Camera-type eye (tissue), 1 donor: ENCODE results near the gene SPATC1L.

DNA sequence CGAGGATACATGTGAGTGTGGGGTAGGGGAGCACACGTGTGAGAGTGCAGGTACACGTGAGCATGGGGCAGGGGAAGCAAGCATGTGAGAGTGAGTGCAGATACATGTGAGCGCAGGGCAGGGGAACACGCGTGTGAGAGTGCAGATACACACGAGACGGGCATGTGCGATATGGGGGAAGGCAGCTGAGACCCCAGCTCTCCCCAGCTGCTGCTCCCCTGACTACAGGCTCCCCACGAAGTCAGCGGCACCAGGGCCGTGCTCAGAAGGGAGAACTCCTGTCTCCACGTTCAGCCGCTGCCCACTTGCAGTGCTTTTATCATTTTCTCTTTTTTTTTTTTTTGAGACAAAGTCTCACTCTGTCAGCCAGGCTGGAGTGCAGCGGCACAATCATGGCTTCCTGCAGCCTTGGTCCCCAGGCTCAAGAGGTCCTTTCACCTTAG is 856 bp upstream of the FTCD start:
- RAMPAGE, long total RNA, result no peak

DNA sequence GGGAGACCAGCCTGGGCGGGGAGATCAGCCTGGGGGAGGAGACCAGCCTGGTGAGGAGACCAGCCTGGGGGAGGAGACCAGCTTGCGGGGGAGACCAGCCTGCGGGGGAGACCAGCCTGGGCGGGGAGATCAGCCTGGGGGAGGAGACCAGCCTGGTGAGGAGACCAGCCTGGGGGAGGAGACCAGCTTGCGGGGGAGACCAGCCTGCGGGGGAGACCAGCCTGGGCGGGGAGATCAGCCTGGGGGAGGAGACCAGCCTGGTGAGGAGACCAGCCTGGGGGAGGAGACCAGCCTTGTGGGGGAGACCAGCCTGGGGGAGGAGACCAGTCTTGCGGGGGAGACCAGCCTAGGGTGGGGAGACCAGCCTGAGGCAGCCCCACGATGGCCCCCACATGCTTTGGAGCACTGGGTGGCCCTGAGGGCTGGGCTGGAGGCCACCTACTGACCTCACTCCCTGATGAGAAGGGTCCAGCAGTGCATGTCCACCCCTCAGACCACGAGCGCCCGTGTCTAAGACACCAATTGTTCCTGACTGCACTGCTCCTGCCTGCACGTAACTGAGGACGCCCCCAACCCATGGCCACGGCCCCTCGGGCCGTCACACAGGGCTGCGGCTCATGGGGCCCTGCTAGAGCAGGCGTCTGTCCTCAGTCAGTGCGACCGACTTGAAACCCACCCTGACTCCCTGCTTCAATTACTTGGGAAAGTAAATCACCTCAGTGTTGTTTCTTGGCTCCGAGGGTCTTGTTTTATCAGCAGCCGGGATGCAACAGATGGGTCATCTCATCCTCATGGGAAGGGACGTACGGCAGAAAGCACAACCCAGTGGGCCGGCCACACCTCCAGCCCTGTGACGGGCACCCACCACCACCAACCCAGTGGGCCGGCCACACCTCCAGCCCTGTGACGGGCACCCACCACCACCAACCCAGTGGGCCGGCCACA is at the start of gene SPATC1L:
TSS of gene SPATC1L (minus strand) at position 819 of the 945 bp plus-strand sequence.
- RAMPAGE, long total RNA, result no peak

- RAMPAGE, long total RNA, result no peak
Observed at GRCh38 chr21:46253465-46254352, 25.1 kb upstream of the LSS start.

DNA sequence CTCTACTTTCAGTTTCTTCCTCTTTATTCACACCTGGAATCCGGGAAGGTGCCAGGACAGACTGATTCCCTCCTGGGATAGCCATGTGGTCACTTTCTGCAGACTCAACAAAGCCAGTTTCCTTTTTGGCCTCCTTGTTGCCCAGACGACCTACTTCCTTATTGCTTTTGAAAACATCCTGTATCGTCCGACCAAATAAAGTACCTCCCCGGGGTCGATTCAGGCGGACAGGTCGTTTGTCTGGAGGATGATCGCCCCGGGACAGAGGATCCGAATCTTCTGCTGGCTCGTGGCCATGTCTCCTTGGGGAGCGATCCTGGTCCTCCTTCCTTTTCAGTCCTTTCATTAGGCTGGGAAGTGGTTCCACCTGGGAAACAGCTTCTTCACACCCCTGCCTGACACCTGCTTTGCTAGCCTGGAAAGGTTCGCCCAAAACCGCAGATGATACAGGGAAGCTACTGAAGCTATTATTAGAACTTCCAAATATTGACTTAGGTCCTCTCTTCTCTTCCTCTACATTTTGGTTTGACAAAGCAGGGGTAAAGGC is 1.3 kb downstream of the MCM3AP start:
- RAMPAGE, long total RNA, result no peak

DNA sequence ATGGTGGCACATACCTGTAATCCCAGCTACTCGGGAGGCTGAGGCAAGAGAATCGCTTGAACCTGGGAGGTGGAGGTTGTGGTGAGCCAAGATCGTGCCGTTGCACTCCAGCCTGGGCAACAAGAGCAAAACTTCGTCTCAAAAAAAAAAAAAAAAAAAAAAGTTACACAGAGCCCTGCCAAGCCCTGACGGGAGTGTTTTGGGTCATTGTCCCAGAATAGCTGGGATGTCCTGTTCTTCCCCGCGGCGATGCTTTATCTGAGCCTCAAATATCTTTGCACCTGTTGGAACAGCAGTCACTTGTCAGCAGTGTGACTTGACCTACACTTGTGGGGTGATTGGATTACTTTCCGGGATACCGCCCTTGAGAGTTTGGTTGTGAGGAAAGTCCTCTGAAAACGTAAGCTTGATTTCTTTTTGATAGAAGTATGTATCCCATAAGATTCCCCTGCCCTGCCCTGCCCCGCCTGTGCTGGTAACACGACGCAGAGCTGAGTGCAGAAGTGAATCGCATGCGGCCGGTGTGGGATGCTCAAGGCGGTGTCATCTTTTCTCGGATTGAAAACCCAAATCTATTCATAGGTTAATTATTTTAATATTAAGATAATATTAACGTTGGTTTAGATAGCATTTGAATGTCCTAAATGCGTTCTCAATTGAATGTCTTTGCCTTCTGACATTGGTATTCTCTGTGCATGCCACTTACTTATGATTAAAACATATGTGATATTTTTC is 50.9 kb downstream of the PCNT start:
- RAMPAGE, long total RNA, result no peak

- RAMPAGE, long total RNA, result no peak
Observed at GRCh38 chr21:46393904-46394847, 64.5 kb upstream of the DIP2A start.

DNA sequence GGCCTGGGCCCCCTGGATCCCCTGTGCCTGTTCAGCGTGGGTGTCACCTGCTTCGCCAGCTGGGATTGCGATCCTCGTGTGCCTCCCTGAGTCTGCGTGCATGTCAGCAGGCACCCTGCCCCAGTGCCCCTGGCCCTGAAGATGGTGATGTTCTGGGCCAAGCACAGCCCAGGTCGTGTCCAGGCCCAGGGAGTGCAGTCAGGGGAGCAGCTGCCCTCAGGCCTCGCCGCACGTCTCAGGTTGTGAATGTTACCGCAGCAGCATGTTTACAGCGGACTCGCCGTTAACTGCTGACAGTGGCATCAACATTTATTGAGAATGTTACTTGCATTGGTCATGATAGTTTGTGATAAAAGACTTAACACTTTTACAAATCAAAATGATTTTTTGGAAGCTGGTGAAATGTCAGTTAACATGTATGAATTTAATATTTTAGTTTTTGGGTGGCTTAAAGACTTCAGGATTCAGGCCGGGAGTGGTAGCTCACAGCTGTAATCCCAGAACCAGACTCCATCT is 63.8 kb upstream of the DIP2A start:
- RAMPAGE, long total RNA, result no peak

GRCh38 chr21:46410766-46411663 is 47.7 kb upstream of the DIP2A start:
- RAMPAGE, long total RNA, result no peak

DNA sequence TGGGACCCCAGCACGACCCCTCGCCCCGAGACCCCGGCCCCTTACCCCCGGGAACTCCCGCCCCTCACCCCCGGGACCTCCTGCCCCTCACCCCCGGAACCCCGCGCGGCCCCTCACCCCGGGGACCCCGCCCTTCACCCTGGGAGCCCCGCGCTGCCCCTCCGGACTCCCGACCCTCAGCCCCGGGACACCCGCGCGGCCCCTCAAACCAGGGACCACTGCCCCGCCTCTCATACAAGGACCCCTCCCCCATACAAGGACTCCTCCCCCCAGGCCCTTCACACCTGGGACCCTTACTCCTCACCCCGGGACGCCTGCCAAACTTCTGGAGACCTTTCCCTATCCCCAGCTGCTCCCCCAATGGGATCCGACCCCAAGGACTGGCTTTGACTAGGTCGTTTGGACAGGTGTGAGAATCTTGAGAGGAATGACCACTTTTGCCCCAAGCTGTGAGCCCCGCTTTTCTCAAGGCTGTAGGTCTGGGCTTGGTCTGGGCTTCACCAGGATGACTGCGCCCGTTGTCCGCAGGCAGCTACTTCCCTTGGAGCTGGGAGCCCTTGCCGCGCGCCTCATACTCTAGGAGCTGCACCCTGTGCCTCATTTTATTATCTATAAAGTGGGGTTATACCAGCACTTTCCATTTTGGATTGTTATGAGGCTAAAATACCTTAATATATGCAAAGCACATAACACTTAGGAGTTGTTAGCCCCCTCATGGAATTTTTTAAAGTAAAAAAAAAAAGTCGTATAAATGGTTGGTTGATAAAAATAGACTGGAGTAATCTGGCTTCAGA is 972 bp downstream of the DIP2A start:
- RAMPAGE, long total RNA, result no peak

- RAMPAGE, long total RNA, result no peak
Observed at GRCh38 chr21:46468027-46468642, 9.4 kb downstream of the DIP2A start.

GRCh38 chr21:46480159-46481175 is 21.8 kb downstream of the DIP2A start:
- RAMPAGE, long total RNA, result no peak

- RAMPAGE, long total RNA, result no peak
Observed at GRCh38 chr21:46548083-46548521, 56.8 kb downstream of the S100B start.

DNA sequence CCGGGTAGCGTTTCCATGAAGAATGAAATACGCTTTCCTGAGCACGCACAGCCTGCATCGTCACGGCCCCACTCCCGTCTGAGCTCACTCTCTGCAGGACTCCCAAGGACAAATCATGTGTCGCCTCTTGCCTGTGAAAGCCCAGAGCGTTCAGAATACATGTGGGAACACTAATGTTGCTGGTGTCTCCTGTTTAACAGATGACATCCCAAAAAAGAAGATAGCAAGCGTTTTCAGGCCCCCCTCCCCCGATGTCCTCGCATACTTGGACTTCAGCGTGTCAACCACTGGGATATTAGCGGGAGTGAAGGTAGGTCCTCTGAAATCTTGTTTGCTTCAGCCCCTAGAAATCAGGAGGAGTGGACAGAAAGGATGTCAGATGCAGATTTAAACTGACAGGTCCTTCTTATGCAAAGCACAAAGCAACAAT is 49.1 kb downstream of the S100B start:
- RAMPAGE, long total RNA, result no peak

DNA sequence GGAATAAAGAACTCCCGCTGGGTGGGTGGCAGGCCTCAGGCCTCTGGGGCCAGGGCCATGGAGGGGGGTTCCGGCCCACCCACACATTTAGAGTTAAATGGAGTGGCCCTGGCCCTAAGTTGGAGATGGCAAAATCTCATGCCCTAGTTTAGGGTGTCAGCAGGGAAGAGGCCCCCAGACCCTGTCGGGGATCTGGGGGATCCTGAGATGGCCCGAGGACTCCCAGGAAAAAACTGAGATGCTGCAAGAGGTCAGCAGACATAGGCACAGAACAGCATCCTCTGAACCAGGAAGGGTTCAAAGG is 42.9 kb downstream of the S100B start:
- RAMPAGE, long total RNA, result no peak

GRCh38 chr21:46699184-46699530 is 63.7 kb downstream of the PRMT2 start:
- RAMPAGE, long total RNA, result no peak